NT2/D1 (cell line): ENCODE measurements around a stretch of chr6.

DNA sequence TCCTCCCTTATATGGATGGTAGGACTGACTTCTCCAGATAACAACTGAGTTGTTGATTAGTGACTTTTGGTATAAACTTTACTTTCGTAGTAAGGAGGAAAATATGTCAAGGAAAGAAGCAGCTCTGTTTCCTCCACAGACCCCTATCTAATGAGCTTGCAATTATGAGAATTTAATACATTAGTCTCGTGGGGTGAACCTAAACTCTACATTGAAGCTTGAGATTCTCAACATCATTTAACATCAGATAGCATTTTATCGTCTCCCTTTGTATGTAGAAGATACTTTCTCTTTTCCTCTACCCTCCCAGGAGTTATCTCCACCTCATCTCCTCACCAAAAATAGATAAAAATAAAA is 79.9 kb upstream of the PRDM1 start:
- RRBS, 2 experiments = no CpG with 5 or more reads among the region's 3 CpGs

- RRBS, 2 experiments = no CpG with 5 or more reads among the region's 12 CpGs
These were observed 13.1 kb downstream of the PRDM1 start for GRCh38 chr6:106099102-106099721.

DNA sequence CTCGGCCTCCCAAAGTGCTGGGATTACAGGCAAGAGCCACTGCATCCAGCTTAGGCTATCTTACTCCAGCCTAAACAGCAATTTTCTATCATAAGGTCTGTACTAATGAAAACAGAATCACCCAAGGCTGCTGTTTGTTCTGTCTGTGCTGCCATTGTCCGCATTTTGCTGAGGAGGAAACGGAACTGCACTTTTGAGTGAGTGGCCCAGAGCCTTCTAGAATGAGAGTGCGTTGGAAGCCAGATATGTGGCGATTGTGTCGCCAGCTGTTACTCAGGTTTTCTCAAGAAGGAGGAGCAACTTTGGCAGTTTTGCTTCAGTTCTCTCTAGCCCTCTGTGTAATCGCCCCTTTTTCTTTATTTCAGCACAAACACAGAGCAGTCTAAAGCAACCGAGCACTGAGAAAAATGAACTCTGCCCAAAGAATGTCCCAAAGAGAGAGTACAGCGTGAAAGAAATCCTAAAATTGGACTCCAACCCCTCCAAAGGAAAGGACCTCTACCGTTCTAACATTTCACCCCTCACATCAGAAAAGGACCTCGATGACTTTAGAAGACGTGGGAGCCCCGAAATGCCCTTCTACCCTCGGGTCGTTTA is 18.4 kb downstream of the PRDM1 start:
- RRBS, 2 experiments = no CpG with 5 or more reads among the region's 15 CpGs

DNA sequence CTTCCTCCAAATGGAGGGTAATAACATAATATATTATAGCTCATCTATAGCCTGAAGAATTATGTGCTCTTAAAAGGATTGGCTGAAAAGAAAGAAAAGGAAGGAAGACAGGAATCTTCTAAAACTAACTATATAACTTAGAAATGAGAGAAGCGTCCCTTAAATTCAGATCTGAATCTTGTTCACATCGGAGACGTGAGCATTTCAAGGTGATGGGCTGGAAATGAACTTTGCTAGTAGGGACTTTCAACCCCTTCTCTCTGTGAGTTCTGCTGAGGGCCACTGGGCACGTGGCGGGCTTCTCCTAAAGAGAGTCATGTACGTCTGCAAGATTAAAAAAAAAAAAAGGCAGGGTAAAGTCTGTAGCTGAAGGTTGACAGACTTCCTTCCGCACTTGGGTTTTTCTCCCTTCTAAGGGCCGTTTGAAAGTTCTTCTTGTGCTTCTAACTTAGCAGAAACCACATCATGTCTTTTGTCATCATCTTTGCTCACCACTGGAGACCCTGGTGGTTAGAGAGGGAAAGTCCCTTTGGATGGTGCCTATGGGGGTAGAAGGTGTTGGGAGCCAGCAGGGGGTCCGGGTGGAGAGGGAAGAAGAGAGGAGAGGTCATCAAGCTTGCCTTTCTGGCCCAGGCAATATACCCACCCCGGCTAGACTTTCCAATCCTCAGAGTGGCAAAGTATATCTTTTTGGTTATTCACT is 31.4 kb downstream of the PRDM1 start:
- RRBS, 2 experiments = 82 to 93% methylated on average over 2 of the region's 10 CpGs

DNA sequence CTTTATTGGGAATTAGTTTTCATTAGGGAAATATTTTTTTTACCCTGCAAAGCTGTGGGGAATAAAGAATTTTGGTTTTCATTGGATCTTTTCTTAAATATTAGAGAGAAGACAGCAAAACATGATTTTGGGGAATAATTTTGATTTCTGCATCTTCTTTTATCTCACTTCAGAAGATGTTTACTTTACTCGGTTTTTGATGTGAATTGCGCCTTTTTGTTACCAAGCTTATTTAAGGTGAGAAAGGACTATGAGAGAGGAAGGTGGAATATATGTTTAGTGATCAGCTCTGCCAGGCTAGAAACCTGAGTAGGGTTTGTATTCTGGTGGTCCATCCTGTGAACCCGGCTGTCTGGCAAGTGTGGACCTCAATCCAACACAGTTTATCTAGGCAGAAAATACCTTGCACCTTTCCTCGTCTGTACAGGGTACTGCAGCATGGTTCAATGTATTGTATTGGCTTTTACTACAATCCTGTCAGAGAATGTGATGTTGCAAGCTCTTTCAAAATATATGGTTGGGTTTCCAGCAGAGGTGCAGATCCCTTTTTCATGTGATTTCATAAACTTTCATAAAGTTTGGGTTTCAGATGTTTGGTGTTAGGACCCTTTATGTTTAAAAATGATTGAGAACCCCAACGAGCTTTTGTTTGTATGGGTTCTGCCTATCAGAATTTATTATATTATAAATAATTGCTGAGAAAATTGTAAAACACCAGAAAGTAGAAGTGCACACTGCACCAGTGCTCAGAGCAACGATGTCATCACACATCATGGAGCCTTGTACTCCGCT is 106.8 kb downstream of the RTN4IP1 start:
- RRBS, 2 experiments = no CpG with 5 or more reads among the region's 7 CpGs

GRCh38 chr6:106524772-106525511 is 104.4 kb downstream of the RTN4IP1 start:
- RRBS, 2 experiments = no CpG with 5 or more reads among the region's 7 CpGs

- RRBS, 2 experiments = no CpG with 5 or more reads among the region's 2 CpGs
These were observed 82.5 kb downstream of the RTN4IP1 start for GRCh38 chr6:106546765-106547222.

GRCh38 chr6:106630122-106630933 is 950 bp downstream of the QRSL1 start:
- RRBS, 2 experiments = no CpG with 5 or more reads among the region's 15 CpGs

DNA sequence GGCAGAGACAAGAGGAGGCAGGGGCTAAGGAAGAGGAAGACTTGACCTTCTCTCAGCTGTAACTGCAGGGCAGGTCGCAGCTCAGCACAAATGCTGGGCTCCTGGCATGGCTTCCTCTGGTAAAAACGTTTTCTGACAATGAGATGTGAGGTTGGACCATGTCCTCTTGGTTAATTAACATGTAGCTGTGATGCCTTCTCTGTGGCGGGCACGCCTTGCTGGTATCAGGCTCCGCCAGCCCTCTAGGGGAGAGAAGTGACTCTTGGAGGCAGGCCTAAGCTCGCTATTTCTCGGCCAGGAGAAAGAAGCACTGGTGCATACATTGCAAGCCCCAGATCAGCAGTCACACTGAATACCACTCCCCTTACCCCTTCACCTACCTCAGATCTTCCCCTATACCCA is 64.9 kb downstream of the QRSL1 start:
- RRBS, 2 experiments = no CpG with 5 or more reads among the region's 7 CpGs

GRCh38 chr6:106751581-106752352 is 122.4 kb downstream of the QRSL1 start:
- RRBS, 2 experiments = no CpG with 5 or more reads among the region's 5 CpGs

DNA sequence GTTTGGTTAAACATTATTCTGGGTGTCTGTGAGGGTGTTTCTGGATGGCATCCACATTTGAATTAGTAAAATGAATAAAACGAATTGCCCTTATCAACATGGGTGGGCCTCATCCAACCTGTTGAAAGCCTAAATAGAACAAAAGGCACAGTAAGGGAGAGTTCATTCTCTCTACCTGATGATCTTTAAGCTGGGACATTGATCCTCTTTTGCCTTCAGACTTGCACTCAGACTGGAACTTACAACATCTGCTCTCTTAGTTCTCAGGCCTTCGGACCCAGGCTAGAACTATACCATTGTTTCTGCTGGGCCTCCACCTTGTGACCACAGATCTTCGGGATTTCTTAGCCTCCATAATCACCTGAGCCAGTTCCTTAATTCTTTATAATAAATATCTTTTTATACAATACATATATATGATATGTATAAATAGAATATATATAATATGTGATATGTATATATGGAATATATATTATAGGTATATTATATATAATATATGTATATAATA is 57.5 kb downstream of the CD24 start:
- RRBS, 2 experiments = no CpG with 5 or more reads among the region's 3 CpGs

DNA sequence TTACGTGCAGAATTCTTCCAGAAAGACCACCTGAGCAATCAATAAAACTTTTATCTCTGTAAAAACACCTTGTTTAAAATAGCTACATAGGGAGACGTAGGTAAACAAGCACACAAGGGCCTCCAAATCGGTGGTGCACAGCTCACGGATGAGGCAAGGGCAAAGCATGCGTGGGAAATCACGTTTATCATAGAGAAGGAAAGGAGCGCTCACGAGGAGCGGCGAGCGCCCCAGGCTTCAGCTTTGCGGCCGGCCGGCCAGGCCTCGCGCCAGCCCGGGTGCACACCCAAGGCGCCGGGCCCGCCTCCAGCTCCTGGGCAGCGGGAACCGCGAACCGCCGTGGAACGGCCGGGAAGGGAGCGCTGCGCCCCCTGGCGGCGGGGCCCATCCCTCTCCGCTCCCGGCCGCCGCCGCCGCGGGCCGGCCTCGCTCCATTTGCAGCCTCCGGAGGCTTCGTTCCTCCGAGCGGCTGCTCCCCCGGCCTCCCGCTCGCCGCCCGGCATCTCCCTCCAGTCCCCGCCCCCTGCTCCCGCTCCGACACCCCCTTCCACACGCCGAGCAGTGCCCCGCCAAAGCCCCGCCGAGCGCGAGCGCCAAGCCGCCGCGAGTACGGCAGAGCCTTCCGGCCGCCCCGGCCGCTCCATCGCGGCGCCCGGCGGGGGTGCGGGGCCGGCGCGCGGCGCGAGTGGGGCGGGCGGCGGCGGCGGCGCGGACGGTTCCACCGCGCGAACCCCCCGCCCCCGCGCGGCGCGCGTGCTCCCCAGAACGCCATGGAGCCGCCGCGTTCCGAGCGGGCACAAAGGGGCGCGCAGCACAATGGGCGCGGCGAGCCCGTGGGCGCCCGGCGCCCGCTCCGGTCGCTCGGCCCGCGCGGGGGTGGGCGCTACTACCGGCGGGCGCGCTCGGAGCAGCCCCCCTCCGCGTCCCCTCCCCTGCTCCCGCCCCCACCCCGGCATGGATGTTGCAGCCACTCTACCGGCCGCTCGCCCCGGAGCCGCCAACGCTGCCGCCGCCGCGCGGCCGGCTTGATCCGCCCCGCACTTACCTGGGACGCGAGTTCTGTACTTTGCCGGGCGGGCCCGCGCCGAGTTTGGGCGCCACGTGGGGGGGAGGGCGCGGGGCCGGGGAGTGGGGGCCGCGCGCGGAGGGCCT is 894 bp downstream of the BEND3 start:
- RRBS, 2 experiments = under 1 to 1% methylated on average over 50 to 54 of the region's 160 CpGs

GRCh38 chr6:107221836-107222035 is 106.4 kb upstream of the BEND3 start:
- RRBS, 2 experiments = no CpG with 5 or more reads among the region's 2 CpGs

- RRBS, 2 experiments = no CpG with 5 or more reads among the region's 1 CpG
These were observed 55.4 kb downstream of the PDSS2 start for GRCh38 chr6:107403917-107404411.

GRCh38 chr6:107740813-107741178 is 83.3 kb downstream of the SCML4 start:
- RRBS, 2 experiments = no CpG with 5 or more reads among the region's 7 CpGs

- RRBS, 2 experiments = no CpG with 5 or more reads among the region's 14 CpGs
These were observed 36.4 kb upstream of the SCML4 start for GRCh38 chr6:107860523-107860950.

GRCh38 chr6:107957108-107957854 is 727 bp downstream of the SEC63 start:
- RRBS, 2 experiments = 1 to 2% methylated on average over 7 of the region's 42 CpGs

- RRBS, 2 experiments = 2 to 6% methylated on average over 4 to 13 of the region's 45 CpGs
These were observed 888 bp downstream of the FOXO3 start for GRCh38 chr6:108561578-108562031.

DNA sequence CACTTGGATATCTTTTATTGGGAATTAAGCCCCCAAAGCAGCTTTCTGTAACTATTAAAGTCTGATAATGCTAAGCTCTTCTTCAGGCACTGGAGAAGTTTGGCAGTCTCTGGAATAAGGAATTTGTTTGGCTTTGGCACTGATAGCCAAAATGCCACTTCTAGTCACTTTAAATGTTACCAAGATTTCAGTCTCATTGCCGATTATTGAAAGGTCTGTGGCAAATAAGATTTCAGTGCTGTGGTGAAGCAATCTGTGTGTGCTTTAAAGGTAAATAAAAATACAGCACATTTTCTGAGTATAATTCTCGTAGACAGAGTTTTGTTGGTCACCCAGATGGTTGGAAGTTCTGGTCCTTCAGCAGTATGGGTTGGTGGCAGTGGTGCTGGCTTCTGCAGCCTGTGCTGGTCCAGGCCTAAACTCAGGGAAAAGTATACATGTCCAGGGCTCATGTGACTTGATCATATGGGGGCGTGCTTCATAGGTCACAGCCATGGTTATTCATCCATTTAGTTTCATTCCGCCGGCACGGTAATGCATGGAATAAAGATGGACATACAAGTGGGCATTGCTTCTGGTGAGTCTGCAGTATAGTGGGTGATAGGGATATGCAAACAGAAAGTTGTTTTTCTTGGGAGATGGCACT is 23.0 kb downstream of the FOXO3 start:
- RRBS, 2 experiments = no CpG with 5 or more reads among the region's 6 CpGs

DNA sequence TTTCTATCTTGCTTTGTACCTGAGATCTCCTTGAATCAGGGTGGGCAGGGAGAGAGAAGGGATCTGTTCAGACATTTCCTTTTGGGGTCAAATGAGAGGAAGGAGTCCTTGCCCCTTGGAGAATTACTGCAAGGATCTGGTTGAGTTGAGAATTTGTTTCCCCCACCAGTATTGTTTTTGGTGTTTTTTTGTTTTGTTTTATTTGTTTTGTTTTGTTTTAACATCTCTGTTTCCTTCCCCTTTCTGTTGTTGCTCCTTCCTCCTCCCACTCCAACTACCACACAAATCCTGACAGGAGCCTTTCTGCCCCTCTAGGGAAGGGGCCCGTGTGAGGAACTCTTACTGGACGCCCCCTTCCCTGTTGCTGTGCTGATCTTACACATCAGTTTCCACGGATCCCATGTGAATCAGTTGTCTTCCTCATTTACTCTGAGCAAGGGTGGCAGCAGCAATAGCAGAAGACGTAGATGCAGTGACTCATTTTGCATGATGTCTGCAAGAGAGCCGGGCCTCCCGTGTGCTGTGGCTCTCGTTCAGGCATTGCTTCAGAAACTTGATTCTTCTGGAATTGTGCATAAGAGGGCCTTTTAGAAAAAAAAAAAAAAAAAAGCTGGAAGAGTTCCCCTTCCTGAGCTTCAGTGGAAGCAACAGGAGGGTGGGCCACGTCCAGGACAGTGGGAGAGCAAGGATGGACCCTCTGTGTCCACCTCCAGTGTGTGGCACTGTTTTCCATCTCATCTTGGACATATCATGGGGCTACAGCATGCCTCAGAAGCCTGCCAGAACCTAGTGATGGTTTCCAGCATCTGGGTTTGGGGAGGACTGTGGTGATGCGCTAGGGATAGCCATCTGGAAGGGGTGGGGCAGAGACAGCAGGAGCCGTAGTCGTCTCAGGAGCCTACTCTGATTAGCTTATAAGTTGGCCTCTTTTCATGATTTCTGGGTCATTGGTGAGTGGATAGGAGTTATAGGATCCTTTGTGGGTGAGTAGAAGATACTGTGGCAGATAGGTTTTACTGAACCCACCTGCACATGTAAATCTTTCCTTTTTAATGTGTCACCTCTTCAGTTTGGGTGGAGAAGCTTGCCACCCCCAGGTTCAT is 62.0 kb downstream of the FOXO3 start:
- RRBS, 2 experiments = no CpG with 5 or more reads among the region's 11 CpGs